GM19239 (cell line): ENCODE results near the genes OR2J1 and TRIM15.

- RRBS: 4% methylated on average over 5 of the region's 32 CpGs
These were observed 16.2 kb downstream of the ZSCAN12 start for GRCh38 chr6:28382992-28384061.

GRCh38 chr6:28586169-28586891, 768 bp downstream of the SCAND3 start:
- RRBS: no CpG with 5 or more reads among the region's 10 CpGs

GRCh38 chr6:28606284-28607423, 19.6 kb upstream of the SCAND3 start:
- RRBS: no CpG with 5 or more reads among the region's 33 CpGs

- RRBS: no CpG with 5 or more reads among the region's 11 CpGs
These were observed 132.3 kb upstream of the SCAND3 start for GRCh38 chr6:28719295-28719901.

GRCh38 chr6:28725502-28726562, 138.7 kb upstream of the SCAND3 start:
- RRBS: no CpG with 5 or more reads among the region's 12 CpGs

- RRBS: 41% methylated on average over 2 of the region's 34 CpGs
These were observed 166.3 kb downstream of the TRIM27 start for GRCh38 chr6:28757312-28758049.

- RRBS: 0% methylated on average over 1 of the region's 24 CpGs
These were observed 27.5 kb downstream of the TRIM27 start for GRCh38 chr6:28896139-28896779.

DNA sequence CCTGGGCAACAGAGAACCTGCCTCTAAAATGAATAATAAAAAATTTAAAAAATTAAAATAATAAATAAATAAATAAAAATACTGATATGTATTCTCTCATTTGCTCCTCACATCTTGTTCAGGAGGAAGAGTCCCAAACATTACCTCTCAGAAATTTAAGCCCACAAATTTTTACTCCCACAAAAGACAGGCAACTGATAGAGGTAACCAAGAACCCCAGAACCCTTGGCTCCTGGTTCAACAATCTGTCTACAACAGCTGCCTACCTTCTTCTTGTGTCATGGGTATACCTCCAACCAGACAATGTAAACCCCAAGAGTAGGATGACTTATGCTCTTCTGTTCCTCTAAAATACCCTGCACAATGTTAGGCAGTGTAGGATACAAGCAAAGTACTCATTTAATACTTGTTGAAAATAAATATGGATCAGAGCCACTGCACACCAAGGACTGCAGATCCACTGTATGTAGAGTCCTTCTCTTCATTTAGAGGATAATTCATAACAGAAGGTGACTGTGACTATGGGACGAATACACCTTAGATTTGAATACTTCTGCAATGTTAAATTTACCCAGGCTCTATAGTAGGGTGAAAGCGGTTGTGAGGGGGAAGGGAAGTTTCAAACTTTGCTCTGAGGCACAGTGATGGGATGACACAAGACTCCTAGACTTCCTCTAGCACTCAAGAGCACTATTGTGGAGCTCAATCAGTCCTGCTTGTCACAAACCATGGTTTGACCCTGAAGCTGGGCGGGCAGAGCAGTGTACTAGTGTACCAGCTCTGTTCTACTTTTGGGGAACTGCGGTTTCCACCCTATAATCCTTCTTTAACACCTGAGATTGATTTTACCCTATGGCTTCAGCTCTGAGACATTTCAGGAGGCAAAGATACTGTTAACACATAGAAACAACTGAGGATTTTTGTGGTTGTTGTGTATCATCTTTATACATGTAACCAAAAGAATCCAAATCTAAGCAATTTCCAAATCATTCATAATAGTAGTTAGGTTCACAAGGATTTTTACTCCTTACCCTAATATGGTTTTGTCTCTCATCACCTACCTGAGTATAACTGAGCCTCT, 17.3 kb downstream of the TRIM27 start:
- RRBS: no CpG with 5 or more reads among the region's 4 CpGs

DNA sequence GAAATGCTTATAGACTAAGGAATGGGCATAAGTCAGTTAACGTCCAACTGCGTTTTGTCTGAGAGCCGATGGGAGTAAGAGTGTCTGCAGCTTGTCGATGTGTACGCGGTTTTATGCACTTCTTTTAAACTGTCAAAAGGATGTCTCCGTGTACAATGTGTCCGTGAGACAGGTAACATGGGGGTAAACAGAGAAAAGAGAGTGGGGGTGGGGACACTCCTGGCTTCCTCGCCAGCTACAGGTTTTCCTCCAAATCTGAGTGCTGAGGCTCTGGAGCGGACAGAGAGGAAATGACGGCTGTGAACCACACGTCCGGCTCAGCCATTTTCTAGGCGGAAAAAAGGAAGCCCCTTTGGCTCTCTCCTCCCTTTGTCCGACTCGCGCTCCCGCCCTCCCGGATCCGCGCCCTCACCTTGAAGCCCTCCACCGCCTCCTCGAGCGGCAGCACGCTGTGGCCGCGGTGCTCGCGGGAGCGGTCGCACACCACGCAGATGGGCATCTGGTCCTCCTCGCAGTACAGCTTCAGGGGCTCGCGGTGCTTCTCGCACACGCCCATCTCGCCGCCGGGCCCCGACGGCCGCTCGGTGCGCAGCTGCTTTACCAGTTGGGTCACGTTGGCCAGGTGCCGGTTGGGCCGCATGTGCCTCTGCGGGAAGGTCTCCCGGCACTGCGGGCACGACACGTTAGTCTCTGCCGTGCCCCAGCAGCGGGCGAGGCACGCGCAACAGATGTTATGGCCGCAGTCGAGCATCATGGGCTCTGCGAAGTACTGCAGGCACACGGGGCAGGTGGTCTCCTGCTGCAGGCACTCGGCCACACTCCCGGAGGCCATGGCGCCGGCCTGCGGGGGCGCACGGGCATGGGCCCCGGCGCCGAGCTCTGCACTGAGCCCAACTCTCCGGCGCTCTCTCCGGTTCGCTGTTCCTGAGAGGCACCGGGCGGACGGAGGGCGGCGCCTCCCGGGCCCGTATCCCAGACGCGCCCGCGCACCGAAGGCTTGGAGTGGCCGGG, 679 bp downstream of the TRIM27 start:
- RRBS: 1% methylated on average over 23 of the region's 89 CpGs

- RRBS: no CpG with 5 or more reads among the region's 26 CpGs
These were observed 19.8 kb upstream of the TRIM27 start for GRCh38 chr6:28943421-28944147.

GRCh38 chr6:29099291-29099653, at the start of gene OR2J1:
Gene OR2J1 (plus strand): TSS chr6:29099490.
- RRBS: no CpG with 5 or more reads among the region's 4 CpGs

GRCh38 chr6:29555690-29556481, 3.6 kb downstream of the UBD start:
- RRBS: no CpG with 5 or more reads among the region's 10 CpGs

GRCh38 chr6:29633626-29633970, 615 bp upstream of the GABBR1 start:
- RRBS: no CpG with 5 or more reads among the region's 6 CpGs

- RRBS: no CpG with 5 or more reads among the region's 11 CpGs
These were observed 3.6 kb downstream of the HLA-F start for GRCh38 chr6:29726553-29727504.

DNA sequence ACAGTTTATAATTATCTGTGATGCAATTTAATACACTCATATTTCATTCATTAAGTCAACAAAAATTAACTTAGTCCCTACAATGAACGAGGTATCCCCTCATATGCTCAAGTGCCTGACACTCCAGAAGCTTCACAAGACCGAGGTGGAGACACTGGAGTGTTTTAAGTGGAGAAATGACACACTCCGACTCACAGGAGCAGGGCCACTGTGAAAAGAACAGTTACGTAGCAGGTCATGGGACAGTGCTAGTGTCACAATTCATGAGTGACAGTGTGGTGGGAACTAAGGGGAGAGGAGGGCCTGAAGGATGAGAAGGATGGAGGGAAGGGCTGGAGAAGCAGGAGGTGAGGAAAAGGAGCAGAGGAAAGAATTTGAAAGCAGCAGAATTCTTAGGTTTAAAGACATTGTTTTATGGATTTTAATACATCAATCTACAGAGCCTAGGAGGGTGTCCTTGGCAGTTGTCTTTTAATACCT, 1.3 kb upstream of the HLA-A start:
- RRBS: no CpG with 5 or more reads among the region's 4 CpGs

GRCh38 chr6:30091569-30092432, 16.2 kb upstream of the RNF39 start:
- RRBS: no CpG with 5 or more reads among the region's 11 CpGs

DNA sequence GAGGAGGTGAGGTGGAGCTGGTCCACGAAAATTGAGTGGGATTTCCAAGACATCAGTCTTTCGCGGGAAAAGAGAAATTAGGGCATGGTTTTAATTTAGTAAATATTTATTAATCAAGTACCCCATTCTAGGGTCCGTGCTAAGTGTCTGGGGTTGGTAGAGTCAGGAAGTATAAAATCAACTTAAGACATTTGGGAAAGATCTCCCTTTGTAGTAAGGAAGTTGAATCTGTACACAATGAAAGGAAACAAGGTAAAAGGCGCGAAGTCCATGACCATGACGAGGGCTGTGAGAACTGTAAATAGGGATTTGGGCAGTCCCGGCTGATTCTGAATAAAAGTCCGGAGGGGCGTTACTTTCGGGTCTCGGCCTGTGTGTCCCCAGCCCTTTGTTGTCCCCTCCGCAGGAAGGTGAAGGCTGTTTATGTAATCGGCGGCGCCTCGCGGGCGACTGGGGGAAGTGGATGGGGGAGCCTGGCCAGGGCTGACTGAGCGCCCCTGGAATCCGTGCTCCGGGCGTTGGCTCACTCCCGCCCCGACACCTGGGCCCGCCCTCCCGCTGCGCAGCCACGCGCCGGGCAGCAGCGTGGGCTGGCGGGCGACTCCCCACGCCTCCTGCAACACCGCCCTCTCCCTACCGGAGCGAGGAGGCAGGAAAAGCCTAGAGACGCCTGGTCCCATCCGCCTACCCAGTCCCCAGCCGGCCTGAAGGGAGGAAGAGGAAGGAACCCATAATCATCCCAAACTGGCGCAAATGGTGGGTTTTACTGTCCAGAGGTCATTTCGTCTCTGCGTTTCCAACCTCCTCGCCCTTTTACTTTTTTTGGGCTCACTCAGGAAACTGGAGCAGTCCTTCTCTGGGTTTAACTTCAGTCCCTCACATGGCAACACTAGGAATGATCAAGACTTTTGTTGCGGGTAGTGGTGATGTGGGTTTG, 12.2 kb downstream of the TRIM31 start:
- RRBS: 3% methylated on average over 20 of the region's 46 CpGs

GRCh38 chr6:30155129-30155548, 5.9 kb downstream of the TRIM10 start:
- RRBS: no CpG with 5 or more reads among the region's 6 CpGs

GRCh38 chr6:30162969-30164105, at the start of gene TRIM15:
Gene TRIM15 (plus strand): TSS chr6:30163546.
- RRBS: no CpG with 5 or more reads among the region's 44 CpGs